Caco-2 (cell line): ENCODE measurements around a stretch of chr17.

DNA sequence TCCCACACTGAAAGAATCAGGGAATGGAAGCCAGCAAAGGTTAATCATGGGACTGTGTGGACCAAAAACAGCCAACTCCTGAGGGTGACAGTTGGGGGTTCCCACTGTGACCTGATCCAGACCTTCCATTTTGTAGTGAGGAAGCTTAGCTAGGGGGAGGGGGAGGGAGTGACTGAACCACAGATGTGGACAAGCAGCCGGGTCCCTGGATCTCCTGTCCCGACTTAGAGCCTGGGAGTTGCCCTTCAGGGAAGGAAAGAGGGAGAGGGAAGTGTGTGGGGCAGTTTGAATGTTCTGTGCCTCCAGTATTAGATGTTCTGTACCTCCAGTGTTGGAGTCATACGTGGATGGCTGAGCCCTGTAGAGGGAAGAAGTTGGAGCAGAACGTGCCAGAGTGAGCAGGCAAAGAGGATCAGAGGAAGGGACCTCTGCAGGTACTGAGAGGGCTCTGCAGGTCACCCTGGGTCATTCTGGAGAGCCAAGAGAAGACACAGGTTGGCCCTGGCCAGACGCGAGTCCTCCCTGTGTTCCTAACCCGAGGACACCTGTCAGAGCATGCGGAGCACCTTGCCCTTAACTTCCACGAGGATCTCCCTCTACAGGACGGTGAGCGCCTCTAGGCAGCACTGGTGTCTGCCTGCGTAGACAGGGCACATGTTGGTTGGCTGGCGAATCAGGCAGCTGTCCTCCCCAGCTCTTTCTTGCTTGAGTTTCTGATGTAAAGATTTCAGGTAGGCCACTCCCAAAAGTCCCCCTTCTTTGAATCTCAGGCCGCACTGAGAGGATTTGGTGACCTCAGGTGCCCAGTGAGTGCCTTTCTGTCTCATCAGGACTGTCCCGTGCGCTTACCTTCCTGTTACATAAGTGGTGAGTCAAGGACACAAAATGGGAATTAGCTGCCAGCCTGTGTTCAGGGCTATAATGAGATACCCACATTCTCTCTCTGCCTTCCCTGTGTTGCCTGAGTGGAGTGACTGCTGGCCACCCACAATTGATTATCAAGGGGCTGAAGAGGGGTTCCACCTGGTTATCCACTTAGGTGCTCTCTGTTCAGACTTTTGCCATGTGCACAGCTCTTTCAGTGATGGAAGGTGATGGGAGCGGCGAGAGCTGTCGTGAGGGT lies 45.2 kb downstream of the MPRIP start:
- PRO-cap = no peak
- RRBS = no CpG with 5 or more reads among the region's 19 CpGs

- PRO-cap = no peak
- RRBS = over 99% methylated on average over 3 of the region's 26 CpGs
Observed at GRCh38 chr17:17167032-17167876, 38.9 kb downstream of the PLD6 start.

- PRO-cap = no peak
- RRBS = 97% methylated on average over 5 of the region's 12 CpGs
Observed at GRCh38 chr17:17177126-17177479, 29.0 kb downstream of the PLD6 start.

- PRO-cap = no peak
- RRBS = no CpG with 5 or more reads among the region's 28 CpGs
Observed at GRCh38 chr17:17204009-17205043, 1.8 kb downstream of the PLD6 start.

DNA sequence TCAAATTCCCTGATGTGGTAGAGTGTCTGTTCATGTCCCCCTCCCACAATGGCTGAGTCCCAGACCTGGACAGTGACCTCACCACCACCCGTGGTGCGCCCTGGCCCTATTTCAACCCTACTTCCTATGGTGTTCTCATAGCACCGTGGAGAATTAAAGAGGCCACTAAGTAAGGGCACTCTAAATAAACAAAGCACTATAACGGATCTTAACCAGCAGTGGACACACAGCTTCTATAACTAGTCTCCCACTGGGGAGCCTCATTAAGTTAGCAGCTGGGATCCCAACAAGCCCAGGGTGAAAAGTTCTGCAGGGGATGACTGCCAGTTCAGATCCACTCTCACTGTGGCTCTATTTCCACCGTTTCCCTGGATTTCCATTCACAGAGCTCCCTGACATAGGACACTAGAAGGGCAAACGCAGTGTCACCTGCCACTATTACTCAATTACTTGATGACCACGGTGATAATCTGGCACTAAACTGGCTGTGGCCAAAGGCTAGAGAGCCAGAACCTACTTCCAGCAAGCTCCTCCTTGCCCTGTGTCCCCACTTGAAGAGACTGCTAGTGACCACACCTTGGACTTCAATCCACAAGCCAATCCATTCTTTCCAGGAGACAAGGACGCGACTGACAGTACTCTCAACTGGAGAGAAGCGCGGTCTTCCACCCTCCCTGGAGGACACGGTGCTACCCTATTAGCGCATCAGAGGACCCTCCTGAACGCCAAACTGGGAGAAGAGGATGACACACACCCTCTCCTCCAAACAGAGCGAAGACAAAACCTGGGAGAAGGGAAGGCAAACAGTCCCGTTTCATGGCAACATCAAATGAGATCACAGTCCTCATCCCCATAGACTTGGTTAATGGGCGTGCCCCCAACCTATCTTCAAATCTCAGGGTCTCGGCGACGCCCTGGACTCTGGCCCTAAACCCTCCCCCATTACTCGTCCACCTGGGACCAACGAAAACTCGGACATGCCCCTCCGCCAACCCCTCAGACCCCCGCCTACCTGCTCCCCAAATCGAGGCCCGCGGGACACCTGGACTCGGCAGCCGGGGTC lies 737 bp downstream of the FLCN start:
- PRO-cap = unidirectional peak, plus-strand start at position 604 of the sequence
- RRBS = 14% methylated on average over 1 of the region's 30 CpGs

GRCh38 chr17:17484351-17484943 lies 7.6 kb downstream of the MED9 start:
- PRO-cap = no peak
- RRBS = 97% methylated on average over 4 of the region's 14 CpGs

- PRO-cap = no peak
- RRBS = no CpG with 5 or more reads among the region's 13 CpGs
Observed at GRCh38 chr17:17551266-17551782, 40.2 kb downstream of the PEMT start.

GRCh38 chr17:17581454-17582179 lies 9.9 kb downstream of the PEMT start:
- PRO-cap = no peak
- RRBS = 86% methylated on average over 2 of the region's 10 CpGs

- PRO-cap = no peak
- RRBS = no CpG with 5 or more reads among the region's 6 CpGs
Observed at GRCh38 chr17:17671735-17672360, 9.4 kb upstream of the RAI1 start.

- PRO-cap = bidirectional peak, plus-strand start at chr17:17681899, minus-strand start at chr17:17681777; bidirectional peak, plus-strand start at chr17:17682479, minus-strand start at chr17:17682366
- RRBS = 2% methylated on average over 76 of the region's 120 CpGs
Observed at GRCh38 chr17:17681688-17682675, 724 bp downstream of the RAI1 start.

- PRO-cap = no peak
- RRBS = no CpG with 5 or more reads among the region's 16 CpGs
Observed at GRCh38 chr17:17737936-17738771, 56.9 kb downstream of the RAI1 start.

- PRO-cap = no peak
- RRBS = 86% methylated on average over 1 of the region's 6 CpGs
Observed at GRCh38 chr17:17749767-17750415, 68.6 kb downstream of the RAI1 start.

DNA sequence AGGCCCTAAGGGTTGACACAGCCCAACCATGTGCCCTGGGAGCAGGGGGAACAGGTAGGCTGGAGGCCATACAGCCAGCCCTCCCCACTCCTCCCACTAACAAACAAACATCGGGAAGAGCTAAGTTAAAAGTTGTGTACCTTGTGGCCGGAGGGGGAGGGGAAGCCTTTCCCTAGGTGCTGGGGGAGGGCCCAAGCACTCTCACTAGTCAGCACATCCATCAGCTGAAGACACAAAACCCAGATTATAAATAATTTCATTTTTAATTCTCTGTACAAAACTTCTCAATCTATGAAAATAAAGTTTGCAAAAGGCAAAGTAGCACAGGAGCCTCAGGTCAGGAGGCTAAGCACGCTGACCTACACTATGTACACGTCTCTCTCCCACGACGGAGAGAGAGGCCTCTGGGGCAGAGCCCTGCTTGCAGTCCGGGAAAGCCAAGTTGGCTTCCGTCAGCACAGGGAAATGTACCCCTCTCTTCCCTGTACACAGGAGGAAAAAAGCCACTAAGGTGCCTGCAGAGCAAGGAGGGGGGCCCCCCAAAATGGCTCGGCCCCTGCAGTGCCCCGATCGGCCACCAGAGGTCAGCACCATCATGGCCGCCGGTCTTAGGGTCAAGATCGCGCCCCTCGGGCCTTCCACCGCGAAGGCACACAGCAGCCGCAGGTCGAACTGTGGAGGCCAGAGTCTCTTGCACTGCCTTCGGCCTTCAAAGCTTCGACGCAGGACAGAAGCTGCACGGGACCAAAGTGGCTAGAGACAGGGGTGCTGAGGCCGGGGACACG lies 24.8 kb downstream of the SREBF1 start:
- PRO-cap = no peak
- RRBS = 99% methylated on average over 2 of the region's 26 CpGs

DNA sequence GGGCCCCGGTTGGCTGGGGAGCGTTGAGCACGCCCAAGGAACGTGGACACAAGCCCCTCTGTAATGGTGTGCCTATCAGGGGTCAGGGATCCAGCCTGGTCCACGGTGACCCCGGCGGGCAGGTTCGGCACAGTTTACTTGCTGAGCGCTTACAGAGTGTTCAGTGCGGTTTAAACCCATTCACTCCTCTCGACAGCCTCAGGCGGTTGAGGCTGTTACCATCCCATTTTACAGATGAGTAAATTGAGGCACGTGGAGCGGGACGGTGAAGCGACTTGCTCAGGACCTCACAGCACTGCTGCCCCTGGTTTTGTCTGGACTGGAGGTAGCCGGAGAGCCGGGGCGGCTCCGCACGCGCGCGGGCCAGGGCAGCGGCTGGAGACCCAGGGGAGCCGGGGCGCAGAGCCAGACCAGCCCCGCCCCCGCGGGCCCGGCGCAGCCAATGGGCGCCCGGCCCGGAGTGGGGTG lies 3.0 kb upstream of the SREBF1 start:
- PRO-cap = bidirectional peak, plus-strand start outside the sequence, minus-strand start at position 377 of the sequence
- RRBS = 20% methylated on average over 20 of the region's 35 CpGs

DNA sequence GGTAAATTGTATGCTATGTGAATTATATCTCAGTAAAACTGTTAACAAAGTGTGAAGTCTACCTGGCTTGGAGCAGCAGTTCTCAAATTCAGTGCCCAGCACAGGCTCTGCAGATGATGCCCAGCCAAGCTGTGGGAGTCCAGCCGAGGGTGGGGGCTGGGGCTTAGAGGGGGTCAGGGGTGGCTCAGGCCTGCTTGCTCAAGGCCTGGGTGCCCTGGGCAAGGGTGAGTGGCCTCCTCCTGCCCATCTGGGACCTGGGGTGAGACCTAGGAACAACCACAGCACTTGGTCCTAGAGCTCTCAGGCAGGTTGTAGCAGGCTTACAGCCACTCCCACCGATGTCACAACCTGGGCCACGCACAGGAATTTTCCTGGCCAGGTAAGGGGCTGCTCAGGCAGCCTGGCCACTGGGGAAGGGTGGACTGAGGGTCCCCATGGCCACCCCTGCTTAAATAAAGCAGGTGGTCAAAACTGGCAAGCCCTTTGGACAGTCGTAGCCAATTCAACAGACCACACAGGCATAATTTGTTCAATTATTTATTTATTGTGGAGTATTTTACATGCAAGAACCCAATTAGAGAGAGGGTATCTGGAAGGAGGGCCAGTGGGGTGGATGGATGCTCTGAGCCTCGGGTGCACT lies 6.3 kb upstream of the SREBF1 start:
- PRO-cap = no peak
- RRBS = no CpG with 5 or more reads among the region's 5 CpGs

DNA sequence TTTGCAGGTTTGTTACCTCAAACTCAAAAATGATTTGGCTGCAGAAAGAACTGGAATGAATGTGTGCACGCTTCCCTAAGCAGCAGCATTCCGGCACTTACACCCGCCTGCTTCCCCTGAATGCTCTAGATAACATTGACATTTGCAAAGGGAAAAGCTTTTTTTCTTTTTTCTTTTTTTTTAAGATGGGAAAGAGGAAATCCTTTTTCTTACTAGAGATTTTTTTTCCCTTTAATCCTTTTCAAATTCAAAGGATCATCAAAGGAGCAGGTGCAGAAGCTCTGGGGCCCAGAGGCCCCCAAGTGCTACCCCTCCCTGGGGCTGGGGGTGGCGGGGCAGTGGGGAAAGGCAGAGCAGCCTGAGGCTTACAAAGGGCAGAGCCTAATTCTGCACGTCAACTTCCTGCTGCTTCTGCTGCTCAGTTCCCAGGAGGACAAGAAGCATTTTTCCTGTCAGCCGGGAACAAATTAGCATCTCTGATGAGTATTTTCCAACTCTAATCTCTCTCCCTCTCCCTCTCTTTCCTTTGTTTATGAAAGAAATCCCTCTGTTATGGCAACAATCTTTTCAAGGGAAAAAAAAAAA lies 32.0 kb upstream of the SREBF1 start:
- PRO-cap = no peak
- RRBS = no CpG with 5 or more reads among the region's 6 CpGs

DNA sequence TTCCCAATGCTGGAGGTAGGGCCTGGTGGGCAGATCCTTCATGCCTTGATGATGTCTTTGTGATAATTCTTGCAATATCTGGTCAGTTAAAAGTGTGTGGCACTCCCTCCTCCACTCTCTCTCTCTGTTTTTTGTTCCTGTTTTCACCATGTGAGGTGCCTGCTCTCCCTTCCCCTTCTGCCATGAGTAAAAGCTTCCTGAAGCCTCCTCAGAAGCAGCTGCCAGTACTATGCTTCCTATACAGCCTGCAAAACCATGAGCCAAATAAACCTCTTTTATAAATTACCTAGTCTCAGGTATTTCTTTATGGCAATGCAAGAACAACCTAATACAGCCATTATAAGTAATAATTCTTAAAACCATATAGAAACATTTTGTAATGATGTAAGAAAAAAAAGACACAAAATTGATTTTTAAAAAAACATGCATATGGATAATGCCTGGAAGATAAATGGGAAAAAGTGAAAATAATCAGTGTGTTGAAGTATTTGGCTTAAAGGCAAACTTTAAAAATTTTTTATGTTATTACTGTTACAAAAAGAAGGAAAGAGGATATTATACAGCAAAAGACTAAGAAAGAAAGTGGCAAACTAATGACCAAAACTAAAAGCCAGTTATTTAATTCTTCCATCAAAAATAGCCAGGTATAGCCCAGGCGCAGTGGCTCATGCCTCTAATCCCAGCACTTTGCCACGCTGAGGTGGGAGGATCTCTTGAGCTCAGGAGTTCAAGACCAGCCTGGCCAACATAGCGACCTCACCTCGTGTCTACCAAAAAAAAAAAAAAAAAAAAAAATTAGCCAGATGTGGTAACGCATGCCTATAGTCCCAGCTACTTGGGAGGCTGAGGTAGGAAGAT lies 47.1 kb downstream of the TOM1L2 start:
- PRO-cap = no peak
- RRBS = no CpG with 5 or more reads among the region's 5 CpGs

- PRO-cap = no peak
- RRBS = no CpG with 5 or more reads among the region's 5 CpGs
Observed at GRCh38 chr17:17928767-17929361, 43.3 kb downstream of the TOM1L2 start.

- PRO-cap = no peak
- RRBS = no CpG with 5 or more reads among the region's 5 CpGs
Observed at GRCh38 chr17:17943603-17944284, 28.5 kb downstream of the TOM1L2 start.

GRCh38 chr17:18026133-18026849 lies 12.7 kb downstream of the ATPAF2 start:
- PRO-cap = no peak
- RRBS = no CpG with 5 or more reads among the region's 9 CpGs